ENCODE data around the gene ZBTB48.

DNA sequence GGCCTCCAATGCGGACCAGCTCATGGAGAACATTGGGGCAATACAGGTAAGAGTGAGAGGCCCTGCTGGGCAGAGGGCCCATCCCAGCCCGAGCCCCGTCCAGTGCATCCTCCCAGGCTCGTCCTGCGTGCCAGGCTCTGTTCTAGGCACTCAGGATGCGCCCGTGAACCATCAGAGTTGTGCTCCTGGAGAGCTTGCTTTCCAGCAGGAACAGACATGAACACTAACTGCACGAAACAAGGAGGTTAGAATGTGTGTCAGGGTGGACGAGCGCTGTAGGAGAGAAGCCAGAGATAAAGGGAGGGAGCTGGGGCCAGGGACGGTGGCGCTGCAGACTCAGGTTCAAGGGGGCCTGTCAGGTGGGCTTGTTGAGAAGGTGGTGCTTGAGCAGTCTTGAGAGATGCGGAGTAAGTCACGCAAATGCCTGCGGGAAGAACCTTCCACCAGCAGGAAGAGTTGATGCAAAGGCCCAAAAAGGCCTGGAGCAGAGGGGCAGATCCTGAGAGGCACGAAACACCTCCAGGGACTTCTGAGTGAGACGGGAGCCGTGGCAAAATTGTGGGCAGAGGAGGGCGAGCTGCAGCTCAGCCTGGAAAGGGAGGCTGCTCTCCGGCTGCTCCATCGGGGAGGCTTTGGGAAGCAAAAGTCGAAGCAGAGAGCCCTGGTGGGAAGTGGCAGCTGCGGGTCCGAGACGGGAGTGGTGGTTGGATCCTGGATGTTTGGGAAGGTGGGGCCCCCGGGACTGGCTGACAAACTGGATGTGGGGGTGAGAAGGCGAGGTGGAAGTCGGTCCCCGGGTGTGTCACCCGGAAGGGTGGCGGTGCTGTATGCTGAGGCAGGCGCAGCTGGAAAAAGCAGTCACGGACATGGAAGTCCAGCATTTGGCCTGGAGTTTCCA lies 51.9 kb downstream of the KCNAB2 start:
- PRO-cap, 2 experiments: no peak in any of the 2 experiments

- PRO-cap, 2 experiments: no peak in any of the 2 experiments
Measured at GRCh38 chr1:6185020-6186031, 5.2 kb upstream of the CHD5 start.

- PRO-cap, 2 experiments: no peak in any of the 2 experiments
Measured at GRCh38 chr1:6222248-6223166, 13.3 kb downstream of the ICMT start.

DNA sequence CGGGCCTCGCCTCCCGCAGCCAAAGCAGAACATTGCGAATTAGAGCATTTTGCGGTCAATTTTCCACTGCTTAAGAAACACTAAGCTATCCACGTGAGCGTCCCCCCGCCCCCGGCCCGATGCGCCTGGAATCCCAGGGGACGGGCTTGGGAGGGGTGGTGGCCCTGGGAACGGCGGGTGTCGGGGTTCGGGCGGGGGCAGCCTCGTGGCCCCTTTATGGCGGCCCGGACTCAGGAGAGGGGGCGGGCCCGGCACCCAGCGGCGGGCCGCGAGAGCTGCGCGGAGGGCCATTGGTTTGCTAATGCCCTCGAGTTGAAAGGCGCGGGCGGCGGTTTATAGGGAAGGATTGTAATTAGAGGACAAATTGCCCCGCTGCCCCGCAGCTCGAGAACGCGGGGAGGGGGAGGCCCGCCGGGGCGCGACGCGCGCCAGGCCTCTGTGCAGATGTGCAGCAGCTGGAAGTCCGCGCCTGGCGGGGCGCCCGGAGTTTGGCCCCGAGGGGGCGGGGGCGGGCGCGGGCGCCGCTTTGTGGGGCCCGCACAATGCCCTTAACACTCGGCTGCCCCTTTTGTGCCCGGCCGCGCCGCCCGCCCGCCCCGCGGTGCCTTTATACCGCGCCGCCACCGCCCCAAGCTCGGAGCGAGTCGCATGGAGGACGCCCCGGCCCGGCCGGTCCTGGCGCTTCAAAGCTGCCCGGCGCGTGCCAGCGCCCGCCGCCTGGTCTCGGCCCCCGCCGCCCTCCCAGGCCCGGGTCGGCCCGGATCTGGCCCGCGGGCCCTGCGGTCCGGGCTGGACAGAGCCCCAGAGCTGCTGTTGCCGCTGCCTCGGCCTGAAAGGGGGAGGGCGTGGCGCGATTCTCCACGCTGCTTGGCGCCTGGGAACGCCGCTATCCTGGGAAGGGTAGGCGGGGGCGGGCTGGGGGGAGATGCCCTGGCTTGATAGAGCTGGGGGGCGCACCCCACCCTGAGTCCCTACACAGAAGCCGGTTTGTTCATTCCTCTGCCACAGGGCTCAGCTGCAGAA lies 1.8 kb upstream of the HES3 start:
- PRO-cap, 2 experiments: no peak in any of the 2 experiments

DNA sequence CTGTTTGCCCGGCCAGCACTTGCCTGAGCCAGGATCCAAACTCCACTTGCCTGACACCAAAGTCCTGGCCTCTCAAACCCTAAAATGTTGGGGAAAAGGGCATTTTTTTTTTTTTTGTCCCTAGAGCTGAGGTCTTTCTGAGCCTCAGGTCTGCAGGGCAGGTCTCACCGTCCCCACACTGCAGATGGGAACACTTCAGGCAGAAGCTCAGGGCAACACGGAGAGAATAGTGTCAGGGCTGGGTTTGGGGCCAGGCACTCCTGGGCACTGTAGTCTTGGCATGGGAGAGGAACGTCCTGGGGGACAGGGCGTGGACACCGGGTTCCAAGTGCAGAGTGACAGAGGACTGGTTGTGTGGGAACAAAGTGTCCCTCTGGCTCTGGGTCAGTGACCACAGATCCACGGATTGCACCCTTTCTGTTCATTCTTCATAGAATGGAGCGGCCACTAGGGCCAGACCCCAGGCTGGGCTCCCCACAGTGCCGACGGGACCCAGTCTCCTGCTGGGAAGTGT lies 1.4 kb downstream of the GPR153 start:
- PRO-cap, 2 experiments: no peak in any of the 2 experiments

- PRO-cap, 2 experiments: no peak in any of the 2 experiments
Measured at GRCh38 chr1:6423289-6424114, 1.1 kb upstream of the ESPN start.

- PRO-cap, 2 experiments: no peak in any of the 2 experiments
Measured at GRCh38 chr1:6450638-6451559, 15.1 kb downstream of the TNFRSF25 start.

GRCh38 chr1:6481912-6482818 lies 9.3 kb downstream of the PLEKHG5 start:
- PRO-cap, 2 experiments: no peak in any of the 2 experiments

DNA sequence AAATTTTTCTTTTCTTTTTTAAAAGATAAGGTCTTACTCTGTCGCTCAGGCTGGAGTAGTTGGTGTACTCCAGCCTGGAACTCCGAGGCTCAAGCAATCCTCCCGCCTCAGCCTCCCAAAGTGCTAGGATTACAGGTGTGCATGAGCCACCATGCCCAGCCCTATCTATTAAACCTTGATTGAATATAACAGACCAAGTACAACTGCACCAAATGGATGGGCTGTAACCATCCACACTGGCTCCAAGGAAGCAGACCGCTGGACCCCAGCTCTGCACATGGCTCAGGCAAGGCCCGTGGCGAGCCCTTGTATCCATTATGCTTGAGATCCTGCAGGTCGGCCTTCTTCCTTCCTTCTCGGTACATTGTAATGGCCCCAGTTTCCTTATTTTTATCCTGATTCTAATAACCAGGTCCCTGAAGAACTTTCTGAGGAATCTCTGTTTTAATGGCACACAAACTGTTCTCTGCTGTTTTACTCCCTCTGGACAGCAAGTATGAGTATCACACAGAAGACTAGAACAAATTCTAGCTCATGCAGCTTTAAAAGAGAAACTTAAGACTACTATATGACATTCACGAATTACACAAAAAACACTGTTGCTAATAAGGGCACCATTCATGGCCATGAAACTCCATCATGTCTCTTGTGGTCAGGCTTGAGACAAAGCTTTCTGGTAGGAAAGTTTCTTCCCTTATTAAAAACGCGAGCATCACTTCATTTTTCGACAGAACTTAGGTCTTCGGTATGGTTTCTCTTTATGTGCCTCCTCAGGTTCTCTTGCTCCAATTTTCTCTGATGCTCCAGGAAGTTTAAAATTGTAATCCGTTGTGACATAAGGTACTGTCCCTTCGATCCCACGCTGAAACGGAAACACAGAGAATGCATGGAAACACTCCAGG lies 28.9 kb downstream of the NOL9 start:
- PRO-cap, 2 experiments: no peak in any of the 2 experiments

- PRO-cap, 2 experiments: no peak in any of the 2 experiments
Measured at GRCh38 chr1:6528947-6529327, 25.4 kb downstream of the NOL9 start.

DNA sequence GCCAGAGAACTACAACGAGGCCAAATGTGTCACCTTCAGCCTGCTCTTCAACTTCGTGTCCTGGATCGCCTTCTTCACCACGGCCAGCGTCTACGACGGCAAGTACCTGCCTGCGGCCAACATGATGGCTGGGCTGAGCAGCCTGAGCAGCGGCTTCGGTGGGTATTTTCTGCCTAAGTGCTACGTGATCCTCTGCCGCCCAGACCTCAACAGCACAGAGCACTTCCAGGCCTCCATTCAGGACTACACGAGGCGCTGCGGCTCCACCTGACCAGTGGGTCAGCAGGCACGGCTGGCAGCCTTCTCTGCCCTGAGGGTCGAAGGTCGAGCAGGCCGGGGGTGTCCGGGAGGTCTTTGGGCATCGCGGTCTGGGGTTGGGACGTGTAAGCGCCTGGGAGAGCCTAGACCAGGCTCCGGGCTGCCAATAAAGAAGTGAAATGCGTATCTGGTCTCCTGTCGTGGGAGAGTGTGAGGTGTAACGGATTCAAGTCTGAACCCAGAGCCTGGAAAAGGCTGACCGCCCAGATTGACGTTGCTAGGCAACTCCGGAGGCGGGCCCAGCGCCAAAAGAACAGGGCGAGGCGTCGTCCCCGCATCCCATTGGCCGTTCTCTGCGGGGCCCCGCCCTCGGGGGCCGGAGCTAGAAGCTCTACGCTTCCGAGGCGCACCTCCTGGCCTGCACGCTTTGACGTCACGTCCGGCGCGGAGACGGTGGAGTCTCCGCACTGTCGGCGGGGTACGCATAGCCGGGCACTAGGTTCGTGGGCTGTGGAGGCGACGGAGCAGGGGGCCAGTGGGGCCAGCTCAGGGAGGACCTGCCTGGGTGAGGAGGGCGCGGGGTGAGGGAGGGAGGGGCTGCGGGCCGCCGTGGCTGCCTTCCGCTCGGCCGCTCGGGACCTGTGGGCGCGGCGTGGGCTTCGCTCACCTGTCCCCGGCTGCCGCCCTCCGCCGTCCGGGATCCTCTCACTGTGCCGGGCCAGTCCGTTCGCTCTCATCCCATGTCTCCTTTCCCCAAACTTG lies at the start of gene ZBTB48:
Gene ZBTB48 (plus strand): TSS at position 681 of the 1,020 bp plus-strand sequence.
- PRO-cap, 2 experiments: peak in 2 of 2 experiments; most common plus-strand start position 694 of the sequence (in 1); most common minus-strand start position 470 of the sequence (in 1)

DNA sequence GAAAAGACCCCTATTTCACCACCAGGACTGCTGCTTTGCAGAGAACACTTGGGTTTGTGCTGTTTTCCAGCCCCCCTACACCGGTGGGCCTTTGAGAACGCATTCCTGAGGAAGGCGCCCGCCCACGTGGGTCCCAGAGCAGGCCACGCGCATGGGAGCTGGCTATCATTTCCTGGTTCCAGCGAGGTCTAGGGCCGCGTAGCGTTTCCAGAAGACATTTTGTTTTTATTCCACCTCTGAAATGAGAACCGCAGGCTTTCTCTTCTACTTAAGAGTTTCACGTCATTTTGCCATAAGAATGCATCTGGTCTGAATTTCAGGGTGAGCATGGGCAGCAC lies 1.2 kb upstream of the KLHL21 start:
- PRO-cap, 2 experiments: no peak in any of the 2 experiments

DNA sequence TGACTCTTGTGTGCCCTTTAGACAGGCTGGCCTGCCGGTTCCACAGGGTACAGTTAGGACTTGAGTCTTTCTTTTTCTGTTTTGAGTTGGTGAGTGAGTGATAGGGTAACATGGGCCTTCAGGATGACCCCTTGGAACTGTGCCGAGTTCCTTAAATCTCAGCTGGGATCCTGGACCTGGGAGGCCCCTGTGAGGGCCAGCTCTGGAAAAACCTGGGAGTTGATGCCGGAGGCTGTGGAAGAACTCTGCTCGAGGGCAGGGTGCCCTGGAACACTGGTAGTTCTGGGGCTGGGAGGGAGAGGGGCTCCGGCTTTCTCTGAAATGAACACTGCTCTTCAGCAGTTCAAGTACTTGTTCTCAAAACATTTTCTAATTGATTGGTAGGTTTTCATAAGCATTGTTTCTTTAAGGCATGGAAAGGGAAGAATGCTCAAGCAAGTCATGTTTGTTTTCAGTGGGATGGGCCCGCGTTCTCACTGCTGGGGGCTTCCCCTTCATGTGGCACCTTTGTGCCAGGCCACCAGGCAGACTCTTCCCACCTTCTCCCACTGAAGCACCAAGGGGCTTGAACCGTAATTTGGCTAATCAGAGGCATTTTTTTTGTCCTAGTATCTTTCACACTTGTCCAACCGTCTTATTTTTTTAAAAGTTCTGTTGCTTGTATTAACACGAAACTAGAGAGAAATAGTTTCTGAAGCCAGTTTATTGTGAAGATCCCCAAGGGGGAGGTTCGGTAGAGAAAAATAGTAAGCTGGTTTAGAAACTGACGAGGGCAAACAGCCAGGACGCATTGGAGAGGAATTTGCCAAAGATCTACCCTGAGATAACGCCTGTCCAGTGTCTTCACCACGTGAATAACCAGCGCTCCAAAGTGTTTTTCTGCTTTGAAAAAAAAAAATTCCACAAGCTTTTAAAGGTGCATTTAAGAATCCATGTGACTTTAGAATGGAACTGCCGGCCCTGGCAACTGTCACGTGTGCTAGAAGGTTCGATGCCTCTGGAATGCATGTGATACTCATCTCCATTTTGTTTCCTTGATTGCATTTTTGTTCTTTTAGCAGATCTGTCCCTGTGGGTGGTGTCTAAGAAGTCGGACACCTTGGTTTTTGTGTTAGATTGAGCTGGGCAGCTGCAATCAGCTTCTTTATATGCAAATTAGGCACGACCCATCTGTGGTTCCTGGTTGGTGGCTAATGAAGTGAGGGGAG lies 1.6 kb upstream of the THAP3 start:
- PRO-cap, 2 experiments: no peak in any of the 2 experiments

- PRO-cap, 2 experiments: no peak in any of the 2 experiments
Measured at GRCh38 chr1:6826891-6827511, 41.7 kb downstream of the CAMTA1 start.

DNA sequence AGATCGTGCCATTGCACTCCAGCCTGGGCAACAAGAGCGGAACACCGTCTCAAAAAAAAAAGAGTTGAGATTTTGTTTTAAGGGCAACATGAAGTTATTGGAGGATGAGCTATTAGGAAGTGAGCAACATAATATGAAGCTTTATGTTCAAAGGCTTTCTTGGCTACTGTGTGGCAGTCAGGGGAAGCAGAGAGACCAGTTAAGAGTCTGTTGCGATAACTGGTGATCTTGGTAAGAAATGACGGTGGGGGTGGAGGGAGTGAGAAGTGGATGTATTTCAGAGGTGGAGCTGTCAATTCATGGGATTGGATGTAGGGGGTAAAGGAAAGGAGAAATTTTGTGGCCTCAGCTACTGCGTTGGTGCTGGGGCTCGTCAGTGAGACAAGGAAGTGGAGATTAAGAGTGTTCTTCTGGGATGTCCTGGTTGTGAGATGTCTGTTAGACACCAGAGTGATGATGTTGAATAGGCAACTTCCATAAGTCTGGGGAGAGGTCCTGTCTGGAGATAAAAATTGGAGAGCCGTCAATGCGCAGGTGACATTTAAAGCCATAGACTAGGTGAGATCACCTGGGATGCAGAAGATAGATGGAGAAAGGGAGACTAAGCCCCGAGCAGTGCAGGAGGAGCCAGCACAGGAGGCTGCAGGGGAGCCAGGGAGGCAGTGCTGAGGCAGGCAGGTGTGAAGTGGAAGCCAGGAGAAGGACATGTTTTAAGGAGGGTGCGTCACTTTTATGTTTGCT lies 55.1 kb downstream of the CAMTA1 start:
- PRO-cap, 2 experiments: no peak in any of the 2 experiments

- PRO-cap, 2 experiments: no peak in any of the 2 experiments
Measured at GRCh38 chr1:6866779-6867139, 81.5 kb downstream of the CAMTA1 start.

- PRO-cap, 2 experiments: no peak in any of the 2 experiments
Measured at GRCh38 chr1:7117507-7118184, 332.4 kb downstream of the CAMTA1 start.

DNA sequence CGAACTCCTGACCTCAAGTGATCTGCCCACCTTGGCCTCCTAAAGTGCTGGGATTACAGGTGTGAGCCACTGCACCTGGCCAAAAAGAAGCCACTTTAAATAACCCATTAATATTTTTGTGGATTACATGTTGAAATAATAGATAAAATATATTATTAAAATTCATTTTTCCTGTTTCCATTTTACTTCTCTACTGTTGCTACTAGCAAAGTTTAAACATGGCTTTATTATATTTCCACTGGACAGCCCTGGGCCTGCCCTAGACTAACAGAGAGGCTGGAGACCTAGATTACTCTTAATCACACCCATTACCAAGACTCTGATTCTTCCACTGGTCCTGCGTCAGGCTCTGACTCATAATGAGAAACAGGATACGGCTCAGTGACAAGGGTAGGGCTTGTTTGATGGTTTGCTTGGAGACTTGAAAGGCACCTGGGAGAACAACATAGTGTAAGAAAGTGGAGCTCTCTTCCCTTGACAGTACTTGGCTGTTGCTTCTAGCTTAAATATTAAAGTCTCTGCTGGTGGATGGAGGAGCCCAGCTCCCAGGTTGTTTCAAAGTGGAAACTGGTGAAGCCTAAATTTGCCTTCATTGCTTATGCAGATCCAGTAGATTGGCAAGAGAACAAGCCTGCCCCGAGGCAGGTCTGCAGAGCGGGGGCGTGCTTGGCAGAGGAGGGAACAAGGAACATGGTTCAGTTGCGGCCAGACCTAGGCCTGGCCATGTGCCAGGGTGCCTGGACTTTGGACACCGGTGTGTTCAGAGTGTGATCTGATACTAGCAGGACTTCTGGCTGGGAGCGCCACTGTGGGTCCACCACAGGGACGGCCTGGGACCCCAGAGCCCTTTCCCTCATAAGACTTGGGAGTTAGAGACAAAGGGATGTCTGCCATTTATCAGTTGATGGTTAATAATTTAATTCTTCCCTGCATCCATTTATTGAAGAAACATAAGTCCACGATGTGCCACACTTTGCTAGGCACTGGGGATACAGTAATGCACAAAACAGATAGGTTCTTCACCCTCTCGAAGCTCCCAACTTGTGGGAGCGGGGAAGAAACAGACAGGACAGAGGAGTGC lies 480.6 kb downstream of the CAMTA1 start:
- PRO-cap, 2 experiments: no peak in any of the 2 experiments

DNA sequence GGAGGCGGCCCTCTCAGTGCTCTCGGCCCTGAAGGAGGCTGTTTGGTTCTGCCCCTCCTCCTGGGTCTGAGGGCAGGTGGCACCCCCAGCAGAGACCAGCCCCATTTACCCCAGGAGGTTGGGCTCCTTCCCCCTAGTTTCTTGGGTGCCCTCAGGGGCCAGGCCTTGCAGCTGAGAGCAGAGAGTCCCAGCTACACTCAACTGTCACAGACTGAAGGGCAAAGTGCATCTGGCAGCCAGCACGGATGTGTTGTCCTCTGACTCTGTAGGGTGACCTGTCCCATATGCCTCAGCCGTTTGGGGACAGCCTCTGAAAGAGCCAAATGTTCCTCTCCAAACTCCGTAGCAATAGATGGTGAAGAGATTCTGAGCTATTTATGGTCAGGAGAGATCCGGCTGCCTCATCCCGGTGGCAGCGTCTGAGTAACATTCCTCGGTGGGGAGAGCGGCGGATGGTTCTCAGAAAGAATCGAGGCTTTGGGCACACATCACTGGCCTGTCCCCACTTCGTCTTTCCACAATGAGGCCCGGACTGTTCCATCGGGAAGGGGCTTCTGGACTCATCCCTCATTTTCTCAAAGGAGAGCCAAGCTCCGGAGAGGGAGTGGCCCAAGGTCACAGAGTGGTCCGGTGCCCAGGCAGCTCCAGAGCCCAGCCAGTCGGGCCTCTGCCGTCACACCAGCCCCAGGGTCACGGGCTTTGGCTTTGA lies 424.2 kb upstream of the VAMP3 start:
- PRO-cap, 2 experiments: no peak in any of the 2 experiments

DNA sequence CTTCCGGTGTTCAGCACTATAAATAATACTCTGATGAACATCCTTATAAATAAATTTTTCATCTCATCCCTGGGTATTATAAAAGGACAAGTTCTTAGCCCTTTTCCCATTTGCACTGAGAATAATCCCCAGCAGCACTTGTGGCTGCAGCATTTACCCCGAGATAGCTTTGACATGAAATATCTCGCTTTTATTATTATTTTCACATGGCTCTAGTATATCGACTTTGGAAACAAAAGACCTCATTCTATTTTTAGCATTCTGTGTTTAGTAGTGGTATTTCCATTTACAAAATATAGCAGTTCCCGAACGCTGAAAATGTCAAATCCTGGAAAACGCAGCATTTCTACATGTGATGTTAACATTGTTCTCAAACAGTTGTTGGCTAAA lies 227.8 kb upstream of the VAMP3 start:
- PRO-cap, 2 experiments: no peak in any of the 2 experiments

All from cytotoxic T cell (primary cell).